ENCODE data around the gene CLEC14A.

- RRBS, result 79% methylated on average over 8 of the region's 68 CpGs
Measured at GRCh38 chr14:38255765-38256916, at the start of gene CLEC14A. Gene CLEC14A, minus strand, starts transcription at chr14:38256093.

DNA sequence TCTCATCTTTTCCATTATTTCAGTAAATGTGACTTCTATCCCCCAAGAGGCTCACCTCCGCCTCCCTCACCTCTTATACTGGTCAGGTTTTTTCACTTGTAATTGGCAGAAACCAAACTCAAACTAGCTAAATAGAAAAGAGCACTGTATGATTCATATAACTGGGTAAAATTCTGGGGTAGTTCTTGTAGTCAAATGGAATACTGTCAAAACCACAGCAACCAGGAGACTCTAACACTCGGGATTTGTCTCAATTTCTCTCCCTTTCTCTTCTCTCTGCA, 14.9 kb upstream of the CLEC14A start:
- RRBS, result no CpG with 5 or more reads among the region's 2 CpGs

DNA sequence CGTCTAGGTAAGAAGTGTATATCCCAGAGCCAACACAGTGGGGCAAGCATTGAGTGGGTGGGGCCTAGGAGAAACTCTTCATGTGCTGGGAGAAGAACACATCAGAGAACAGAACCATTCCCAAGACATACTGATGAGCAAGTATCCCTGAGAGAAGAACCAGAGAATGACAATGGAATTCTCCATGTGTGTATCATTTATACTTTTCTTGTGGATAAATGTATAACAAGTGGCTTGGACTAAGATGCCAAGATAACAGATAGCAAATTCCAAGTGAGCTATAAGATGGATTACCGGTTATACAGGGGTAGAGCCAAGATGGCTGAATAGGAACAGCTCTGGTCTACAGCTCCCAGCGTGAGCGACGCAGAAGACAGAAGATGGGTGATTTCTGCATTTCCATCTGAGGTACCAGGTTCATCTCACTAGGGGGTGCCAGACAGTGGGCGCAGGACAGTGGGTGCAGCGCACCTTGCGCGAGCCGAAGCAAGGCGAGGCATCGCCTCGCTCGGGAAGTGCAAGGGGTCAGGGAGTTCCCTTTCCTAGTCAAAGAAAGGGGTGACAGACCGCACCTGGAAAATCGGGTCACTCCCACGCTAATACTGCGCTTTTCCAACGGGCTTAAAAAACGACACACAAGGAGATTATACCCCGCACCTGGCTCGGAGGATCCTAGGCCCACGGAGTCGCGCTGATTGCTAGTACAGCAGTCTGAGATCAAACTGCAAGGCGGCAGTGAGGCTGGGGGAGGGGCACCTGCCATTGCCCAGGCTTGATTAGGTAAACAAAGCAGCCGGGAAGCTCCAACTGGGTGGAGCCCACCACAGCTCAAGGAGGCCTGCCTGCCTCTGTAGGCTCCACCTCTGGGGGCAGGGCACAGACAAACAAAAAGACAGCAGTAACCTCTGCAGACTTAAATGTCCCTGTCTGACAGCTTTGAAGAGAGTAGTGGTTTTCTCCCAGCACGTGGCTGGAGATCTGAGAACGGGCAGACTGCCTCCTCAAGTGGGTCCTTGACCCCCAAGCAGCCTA, 85.9 kb downstream of the SEC23A start:
- RRBS, result no CpG with 5 or more reads among the region's 29 CpGs

- RRBS, result 2% methylated on average over 6 of the region's 19 CpGs
Measured at GRCh38 chr14:39102331-39102932, 603 bp downstream of the SEC23A start.

DNA sequence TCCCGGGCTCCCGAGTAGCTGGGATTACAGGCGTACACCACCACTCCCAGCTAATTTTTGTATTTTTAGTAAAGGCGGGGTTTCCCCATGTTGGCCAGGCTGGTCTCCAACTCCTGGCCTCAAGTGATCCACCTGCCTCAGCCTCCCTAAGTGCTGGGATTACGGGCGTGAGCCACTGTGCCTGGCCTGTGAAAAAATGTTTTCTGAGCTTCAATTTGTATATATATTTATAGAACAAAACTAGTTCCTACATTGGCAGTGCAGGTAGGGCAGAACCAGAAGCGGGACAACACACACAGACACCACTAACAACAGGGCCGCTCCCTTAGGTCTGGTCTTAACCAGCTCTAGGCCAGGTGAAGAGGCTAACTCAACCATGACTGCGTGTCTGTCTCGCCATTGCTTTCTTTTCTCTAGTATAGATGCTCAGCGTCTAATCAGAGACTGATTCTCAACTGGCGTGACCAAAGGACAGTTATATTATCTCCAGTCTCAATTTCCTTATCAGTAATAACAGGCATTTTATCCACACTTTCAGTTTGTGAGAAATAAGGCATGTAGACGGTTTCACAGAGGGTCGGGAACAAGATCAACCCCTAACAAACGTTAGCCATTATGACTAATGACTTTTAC, 1.2 kb upstream of the PNN start:
- RRBS, result no CpG with 5 or more reads among the region's 15 CpGs

- RRBS, result no CpG with 5 or more reads among the region's 2 CpGs
Measured at GRCh38 chr14:39177789-39178086, 2.7 kb downstream of the PNN start.

DNA sequence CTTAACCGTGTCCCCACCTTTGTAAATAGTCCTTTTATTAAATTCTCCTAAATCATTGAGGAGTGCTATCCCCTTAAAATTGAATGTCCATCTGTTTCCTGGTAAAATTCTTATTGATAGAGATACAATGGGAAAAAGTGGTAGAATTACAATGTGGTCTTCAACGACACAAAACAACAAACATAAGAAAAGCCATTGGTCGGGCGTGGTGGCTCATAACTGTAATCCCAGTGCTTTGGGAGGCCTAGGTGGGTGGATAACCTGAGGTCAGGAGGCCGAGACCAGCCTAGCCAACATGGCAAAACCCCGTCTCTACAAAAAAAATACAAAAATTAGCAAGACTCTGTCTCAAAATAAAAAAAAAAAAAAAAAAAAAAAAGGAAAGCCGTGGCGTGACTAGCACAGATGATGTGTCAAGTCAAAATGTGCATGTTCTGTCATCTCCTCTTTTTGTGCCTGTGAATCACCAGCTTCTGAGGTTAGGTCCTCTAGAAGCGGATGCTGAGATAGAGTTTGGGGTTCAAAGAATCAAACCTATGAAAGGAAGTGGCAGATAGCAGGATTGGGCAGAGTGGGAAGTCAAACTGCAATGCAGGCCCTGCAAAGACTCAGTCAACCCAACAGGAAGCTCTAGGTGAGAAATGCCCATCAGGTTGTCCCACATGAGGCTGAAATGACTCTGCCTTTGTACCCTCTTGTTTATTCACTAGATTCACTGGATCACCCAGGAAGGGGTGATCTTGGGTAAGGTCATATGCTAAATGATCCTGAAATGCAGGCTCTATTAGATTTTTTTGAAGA, 4.7 kb upstream of the MIA2 start:
- RRBS, result no CpG with 5 or more reads among the region's 9 CpGs

- RRBS, result 1% methylated on average over 33 of the region's 75 CpGs
Measured at GRCh38 chr14:39266999-39268234, 33.7 kb downstream of the MIA2 start.

DNA sequence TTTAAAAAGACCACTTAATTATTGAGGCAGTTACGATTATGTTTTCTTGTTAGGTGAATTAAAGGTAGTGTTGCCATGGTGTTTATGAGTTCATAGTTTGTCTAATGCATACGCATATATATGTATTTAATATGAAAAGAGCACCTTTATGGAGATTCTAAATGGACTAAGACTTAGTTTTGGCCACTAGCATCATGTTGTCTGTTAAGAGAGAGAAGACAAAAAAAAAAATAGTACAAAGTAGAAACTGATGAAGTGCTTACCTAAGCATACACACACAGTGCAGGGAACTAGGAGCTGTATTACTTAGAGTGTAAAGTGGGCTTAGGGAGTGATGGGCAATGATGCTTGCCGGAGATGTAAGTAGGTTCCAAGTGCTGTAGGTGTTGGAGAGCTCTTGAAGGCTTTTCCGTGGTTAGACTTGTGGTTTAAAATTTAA, 34.5 kb downstream of the MIA2 start:
- RRBS, result no CpG with 5 or more reads among the region's 4 CpGs

GRCh38 chr14:39408629-39409222, 23.5 kb downstream of the FBXO33 start:
- RRBS, result no CpG with 5 or more reads among the region's 3 CpGs

- RRBS, result no CpG with 5 or more reads among the region's 19 CpGs
Measured at GRCh38 chr14:40326011-40326544, 893.8 kb upstream of the FBXO33 start.

DNA sequence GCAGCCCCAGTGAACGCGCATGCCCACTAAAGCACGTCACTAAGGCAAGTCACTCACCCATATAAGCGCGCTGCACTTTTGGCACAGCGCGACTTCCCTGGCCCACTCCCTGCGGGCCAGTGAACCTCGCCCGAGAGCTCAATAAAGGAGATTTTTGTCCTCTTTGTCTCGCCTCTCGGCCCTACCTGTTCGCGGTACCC, 8.9 kb upstream of the LRFN5 start:
- RRBS, result no CpG with 5 or more reads among the region's 14 CpGs

GRCh38 chr14:42028791-42029025, 422.0 kb downstream of the LRFN5 start:
- RRBS, result no CpG with 5 or more reads among the region's 2 CpGs

- RRBS, result no CpG with 5 or more reads among the region's 3 CpGs
Measured at GRCh38 chr14:45230889-45231455, 22.0 kb downstream of the MIS18BP1 start.

DNA sequence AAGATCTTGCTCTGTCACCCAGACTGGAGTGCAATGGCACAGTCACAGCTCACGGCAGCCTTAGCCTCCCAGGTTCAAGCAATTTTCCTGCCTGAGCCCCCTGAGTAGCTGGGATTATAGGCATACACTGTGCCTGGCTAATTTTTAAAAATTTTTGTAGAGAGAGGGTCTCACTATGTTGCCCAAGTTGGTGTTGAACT, 114.3 kb upstream of the MIS18BP1 start:
- RRBS, result no CpG with 5 or more reads among the region's 1 CpG

GRCh38 chr14:48274718-48275247, 599.4 kb upstream of the MDGA2 start:
- RRBS, result no CpG with 5 or more reads among the region's 4 CpGs

DNA sequence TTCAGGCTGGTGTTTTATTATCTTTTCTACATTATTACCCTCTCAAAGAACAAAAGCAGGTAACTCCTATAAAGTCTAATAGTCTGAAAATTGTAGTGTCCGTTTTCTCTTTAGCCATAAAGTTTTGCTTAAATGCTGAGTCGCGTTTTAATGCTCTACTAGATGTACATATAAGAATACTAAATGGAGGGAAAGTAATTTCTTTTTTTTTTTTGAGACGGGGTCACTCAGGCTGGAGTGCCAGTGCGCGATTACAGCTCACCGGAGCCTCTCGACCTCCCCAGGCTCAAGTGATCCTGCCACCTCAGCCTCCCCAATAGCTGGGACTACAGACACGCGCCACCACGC, 1.3 kb upstream of the LRR1 start:
- RRBS, result 3% methylated on average over 2 of the region's 11 CpGs

DNA sequence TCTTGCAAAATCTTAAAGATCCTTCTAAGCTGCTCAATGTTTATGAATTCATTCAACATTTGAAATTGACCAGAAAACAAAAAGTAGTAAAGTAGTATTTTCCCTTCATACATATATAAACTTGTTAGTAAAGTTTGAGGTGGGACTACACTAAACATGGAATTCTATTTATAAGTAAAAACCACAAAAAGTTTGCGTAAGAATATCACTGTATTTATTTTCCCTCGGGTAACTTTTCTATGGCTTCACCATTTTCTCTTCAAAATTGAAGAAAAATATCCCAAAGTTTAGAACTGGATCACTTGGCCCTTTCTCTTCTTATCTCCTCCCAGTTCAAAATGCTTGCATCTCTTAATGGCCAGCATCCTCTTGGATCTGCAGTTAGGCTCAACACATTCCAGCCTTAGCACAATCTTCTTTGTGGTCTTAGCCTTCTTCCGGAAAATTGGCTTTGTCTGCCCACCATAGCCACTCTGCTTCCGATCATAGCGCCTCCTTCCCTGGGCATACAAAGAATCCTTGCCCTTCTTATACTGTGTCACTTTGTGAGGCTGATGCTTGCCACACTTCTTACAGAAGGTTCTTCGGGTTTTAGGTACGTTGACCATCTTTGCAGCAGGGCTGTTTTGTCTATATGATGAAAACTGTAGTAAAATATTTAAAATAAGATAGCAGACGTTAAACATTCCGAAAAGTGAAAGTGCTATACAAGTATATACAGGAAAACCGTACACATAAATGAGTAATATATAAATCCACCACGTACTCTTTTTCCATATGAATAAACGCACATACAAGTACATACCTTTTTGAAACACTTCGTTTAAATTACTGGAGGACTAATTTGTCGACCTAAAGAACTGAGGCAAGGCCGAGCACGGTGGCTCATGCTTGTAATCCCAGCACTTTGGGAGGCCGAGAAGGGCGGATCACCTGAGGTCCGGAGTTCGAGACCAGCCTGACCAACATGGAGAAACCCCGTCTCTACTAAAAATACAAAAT, 1.6 kb downstream of the RPL36AL start:
- RRBS, result no CpG with 5 or more reads among the region's 21 CpGs

GRCh38 chr14:49622065-49623322, 1.9 kb downstream of the MGAT2 start:
- RRBS, result no CpG with 5 or more reads among the region's 5 CpGs

GRCh38 chr14:49767252-49767847, 603 bp upstream of the KLHDC2 start:
- RRBS, result under 1% methylated on average over 12 of the region's 33 CpGs

Data from CMK (cell line).